Mononuclear cell (primary cell): Measurements from ENCODE around the genes GP2 and UMOD.

GRCh38 chr16:19284088-19284685, 1.3 kb upstream of the CLEC19A start:
- RRBS: no CpG with 5 or more reads among the region's 2 CpGs

DNA sequence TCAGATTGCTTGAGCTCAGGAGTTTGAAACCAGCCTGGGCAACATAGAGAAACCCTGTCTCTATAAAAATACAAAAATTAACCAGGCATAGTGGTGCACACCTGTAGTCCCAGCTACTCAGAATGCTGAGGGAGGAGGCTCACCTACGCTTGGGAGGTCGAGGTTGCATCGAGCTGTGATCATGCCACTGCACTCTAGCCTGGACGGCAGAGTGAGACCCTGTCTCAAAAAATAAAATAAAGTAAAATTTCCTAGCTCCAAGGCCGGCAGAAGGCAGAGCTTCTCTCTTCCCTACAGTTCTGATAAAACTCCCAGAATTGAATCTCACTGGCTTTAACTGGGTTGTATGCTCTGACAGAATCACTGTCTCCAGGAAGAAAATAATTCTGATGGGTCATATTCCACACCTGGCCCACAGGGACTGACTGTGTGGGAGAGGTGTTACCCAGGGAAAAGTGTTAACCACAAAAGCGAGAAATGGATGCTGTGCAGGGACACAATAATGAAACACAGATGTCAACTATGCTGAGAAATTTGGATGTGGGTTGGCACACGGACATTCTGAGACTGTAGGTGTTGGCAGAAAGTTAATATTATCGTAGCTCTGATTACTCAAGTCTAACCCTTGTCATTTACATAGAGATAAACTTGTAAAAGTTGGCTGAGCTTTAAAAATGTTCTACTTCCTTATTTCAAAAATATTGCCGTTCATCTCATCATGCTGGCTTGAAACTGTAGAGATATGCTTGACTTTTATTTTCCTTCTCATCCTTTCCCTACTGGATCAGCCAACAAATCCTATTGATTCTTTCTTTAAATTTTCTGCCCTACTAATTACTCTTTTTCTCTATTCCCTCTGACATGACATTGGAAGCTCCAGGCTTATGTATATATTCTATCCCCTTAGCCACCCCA, 19.5 kb downstream of the TMC5 start:
- RRBS: no CpG with 5 or more reads among the region's 9 CpGs

GRCh38 chr16:19439638-19440493, 22.2 kb downstream of the TMC5 start:
- RRBS: no CpG with 5 or more reads among the region's 10 CpGs

DNA sequence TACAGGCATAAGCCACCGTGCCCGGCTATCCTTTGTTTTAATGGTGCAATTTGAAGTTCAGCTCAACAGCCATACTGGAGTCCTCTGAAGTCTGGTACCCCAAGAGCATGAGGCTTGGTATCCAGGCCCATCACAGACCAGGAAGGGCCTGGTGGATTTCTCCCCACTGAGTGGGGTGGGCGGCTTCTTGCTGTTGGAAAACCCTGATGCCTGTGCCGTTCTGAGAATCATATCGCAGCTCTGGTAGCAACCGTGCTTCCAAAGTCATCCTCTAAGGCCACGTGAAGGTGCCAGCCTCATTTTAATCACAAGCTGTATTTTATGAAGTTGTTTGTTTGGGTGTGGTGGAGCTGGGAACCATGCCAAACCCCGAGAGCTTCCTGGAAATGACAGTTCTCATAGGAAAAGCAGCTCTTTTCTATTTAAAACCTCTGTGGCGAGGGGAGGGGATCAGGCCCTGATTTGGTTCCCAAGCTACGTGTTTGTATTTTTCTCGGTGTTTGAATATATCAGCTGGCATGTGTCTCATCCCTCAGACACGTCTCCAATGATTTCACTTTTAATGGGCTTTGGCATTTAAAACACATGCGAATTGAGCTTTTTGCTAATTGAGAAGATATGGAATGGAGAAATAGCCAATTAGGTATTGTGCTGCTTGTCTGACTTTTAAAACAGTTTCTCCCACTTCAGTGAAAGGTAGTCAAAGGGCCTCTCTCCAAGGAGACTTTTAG, 21.7 kb downstream of the KNOP1 start:
- RRBS: no CpG with 5 or more reads among the region's 13 CpGs

- RRBS: no CpG with 5 or more reads among the region's 3 CpGs
Observed at GRCh38 chr16:19756932-19757372, 38.9 kb downstream of the IQCK start.

- RRBS: no CpG with 5 or more reads among the region's 15 CpGs
Observed at GRCh38 chr16:19860381-19861155, 24.1 kb downstream of the GPRC5B start.

DNA sequence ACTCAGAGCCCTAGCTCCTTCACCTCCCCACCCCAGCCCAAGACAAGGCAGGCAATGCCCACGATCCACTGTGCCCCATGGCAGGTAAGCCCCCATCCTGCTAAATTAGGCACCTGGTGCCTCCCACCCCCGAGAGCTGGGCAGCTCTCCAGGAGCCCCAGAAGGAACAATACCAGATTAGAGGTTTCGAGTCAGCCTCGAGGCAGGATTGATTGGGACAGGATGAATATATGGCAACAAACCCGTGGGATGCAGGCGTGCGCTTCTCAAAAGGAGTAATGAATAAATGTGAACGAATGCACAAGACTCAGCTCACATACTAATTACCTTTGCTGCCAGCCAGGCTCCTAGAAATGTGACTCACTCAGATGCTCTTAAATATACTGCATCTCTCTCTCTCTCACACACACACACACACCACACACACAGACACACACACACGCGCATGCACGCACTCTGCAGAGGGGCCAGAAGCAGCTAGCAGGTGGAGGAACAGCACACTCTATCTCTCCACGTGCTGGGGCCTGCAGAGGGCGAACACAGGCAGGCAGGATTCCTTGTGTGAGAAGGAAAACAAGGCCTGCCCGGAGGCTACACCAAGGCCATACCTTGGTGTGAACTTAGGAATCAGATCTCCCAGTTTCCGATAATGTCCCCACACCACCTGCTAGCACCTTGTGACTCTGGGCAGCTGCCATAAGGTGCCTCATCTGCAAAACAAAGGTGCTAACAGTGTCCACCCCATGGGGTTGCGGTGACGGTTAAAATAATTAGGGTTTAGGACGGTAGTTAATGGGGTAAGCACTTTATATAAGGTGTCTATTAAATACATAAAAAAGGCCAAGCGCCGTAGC, 5.4 kb downstream of the GPRC5B start:
- RRBS: no CpG with 5 or more reads among the region's 20 CpGs

- RRBS: no CpG with 5 or more reads among the region's 1 CpG
Observed at GRCh38 chr16:20284260-20284504, 43.1 kb downstream of the GP2 start.

DNA sequence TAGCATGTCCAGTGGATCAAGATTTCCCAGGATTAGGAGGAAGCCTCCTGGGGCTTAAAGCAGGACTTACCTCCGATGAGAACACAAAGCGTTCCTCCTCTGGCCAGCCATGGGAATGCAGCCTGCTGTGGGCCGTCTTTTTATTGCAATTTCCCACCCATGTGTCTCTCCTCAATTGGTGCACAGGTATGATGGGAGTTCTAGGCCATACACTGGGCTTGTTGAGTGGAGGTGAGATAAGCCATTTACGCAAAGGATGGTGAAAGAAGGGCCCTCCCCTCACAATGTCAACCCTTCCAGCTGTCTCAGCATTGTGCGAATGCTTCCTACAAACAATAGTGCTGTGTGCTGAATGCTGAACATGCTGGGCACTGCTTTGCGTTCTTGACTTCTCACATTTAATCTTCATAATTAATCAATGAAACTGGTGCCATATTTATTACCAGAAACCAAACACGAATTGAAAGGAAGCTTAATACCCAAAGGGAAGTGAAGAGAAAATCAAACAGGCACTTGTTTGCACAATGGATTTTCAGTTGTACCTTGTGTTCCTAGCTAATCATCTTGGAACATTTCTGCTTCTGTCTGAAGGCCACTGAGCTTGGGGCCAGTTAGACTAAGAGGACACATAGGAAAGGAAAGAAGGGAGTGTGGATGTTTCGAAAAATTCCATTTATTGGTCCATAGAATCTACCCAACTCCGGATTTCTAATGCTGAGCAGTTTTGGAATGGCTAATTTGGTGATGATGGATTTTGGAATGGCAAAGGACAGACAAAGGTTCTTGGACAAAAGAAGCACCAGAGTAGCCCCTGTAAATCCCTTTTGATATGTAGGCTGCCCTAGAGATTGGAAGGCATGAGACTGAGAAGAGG, at the start of gene GP2:
TSS of gene GP2 (minus strand) at position 117 of the 874 bp plus-strand sequence.
- RRBS: no CpG with 5 or more reads among the region's 9 CpGs

GRCh38 chr16:20352621-20353022, at the start of gene UMOD:
Gene UMOD (minus strand): TSS chr16:20352715.
- RRBS: no CpG with 5 or more reads among the region's 2 CpGs

- RRBS: no CpG with 5 or more reads among the region's 3 CpGs
Observed at GRCh38 chr16:20704252-20704772, 6.8 kb upstream of the ACSM1 start.

- RRBS: no CpG with 5 or more reads among the region's 4 CpGs
Observed at GRCh38 chr16:20868810-20869377, 31.3 kb downstream of the DCUN1D3 start.

- RRBS: no CpG with 5 or more reads among the region's 1 CpG
Observed at GRCh38 chr16:20874891-20875147, 25.3 kb downstream of the DCUN1D3 start.

GRCh38 chr16:20905948-20906889, 5.6 kb downstream of the LYRM1 start:
- RRBS: no CpG with 5 or more reads among the region's 4 CpGs

GRCh38 chr16:20910486-20911192, 10.1 kb downstream of the LYRM1 start:
- RRBS: no CpG with 5 or more reads among the region's 5 CpGs

DNA sequence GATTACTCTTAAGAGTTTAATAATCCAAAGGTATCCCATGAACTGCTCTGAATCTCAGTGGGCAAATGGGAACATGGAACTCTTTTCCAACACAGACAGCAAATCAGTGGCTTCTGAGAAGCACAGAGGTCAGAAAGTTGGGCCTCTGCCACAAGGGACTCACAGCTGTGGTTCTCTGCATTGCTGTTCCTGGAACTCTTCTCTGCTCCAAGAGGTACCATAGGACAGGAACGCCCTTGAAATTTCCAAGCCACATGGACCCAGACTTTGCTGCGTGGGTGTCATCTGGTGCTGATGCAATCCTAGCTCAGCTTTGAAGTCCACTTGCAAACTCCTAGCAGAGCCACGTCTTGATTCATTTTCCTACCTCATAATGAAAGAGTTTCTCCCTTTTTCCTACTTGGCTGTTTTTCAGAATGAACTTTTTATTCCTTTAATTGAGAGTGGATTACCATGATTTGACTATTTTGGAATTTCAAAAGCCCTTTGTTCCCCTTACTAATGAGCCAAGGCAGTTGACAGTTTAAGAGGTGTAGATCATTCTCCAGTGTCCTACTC, 18.2 kb downstream of the LYRM1 start:
- RRBS: no CpG with 5 or more reads among the region's 3 CpGs

- RRBS: no CpG with 5 or more reads among the region's 9 CpGs
Observed at GRCh38 chr16:21153379-21153705, 2.7 kb upstream of the DNAH3 start.

DNA sequence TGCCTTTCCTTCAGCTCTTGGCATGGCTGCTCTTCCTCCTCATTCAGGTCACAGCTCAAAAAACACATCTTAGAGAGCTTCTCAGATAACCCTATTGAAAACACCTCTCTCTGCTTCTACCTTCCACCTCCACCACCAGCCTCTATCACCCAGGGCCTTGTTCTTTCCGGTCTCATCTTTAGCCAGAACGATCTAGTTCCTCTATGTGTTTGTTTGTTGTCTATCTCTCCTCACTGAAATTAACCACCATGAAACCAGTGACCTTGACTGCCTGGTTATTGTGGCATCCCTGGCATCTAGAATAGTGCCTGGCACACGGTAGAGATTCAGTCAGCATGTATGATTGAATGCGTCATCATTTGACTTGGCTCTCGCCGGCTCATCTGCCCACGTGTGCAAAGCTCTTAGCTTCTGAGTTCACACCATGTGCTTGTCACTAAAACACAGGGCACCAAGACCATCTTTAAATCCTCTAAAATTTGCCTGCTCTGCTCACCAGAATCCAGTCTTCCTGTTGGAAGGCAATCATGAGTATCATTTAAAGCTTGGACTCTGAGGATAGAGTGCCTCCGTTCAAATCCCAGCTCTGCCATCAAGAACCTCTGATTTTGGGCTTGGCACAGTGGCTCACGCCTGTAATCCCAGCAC, 12.6 kb downstream of the CRYM start:
- RRBS: no CpG with 5 or more reads among the region's 9 CpGs

- RRBS: no CpG with 5 or more reads among the region's 10 CpGs
Observed at GRCh38 chr16:21356360-21356932, 78.4 kb upstream of the CRYM start.

DNA sequence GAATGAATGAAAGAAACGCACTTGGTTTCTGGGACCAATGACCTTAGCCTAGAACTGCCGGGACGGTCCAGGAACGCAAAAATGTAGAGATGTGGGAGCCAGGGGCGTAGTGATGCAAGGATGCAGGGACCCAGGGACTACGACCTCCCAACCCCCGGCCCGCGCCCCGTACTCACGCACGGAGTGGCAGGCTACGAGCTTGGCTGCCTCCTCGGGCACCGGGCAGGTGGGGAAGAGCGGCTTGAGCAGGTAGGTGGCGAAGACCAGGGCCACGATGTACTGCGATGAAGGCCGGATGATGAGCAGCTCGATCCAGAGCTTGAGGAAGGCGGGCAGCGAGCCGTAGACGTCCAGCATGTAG, 79.7 kb upstream of the METTL9 start:
- RRBS: no CpG with 5 or more reads among the region's 25 CpGs